Hair follicle dermal papilla cell (primary cell): Measurements from ENCODE around the gene SERGEF.

GRCh38 chr11:16655390-16655719, 83.1 kb upstream of the C11orf58 start:
- CAGE, long polyA plus RNA: no peak

- CAGE, long polyA plus RNA: no peak
Measured at GRCh38 chr11:16786141-16786600, 47.7 kb downstream of the C11orf58 start.

DNA sequence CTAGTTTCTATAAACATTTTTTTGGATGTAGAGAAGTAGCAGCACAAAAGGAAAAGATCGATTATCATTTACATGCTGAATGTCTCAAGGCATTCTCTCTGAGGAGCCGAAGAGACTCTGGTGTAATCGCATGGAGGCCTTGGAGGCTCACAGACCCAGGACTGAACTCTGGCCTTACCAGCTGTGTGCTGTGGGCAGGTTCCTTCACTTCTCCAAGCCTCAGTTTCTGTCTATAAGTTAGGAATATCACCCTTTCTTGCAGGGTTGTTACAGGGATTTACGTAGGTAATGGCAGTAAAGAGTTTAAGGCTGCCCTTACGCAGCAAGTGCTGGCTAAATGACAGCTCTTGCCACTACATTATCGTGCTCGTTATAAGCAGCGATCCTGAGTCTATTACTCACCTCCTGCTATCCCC, 87.3 kb downstream of the C11orf58 start:
- CAGE, long polyA plus RNA: no peak

- CAGE, long polyA plus RNA: no peak
Measured at GRCh38 chr11:16922504-16923234, 91.5 kb downstream of the PLEKHA7 start.

DNA sequence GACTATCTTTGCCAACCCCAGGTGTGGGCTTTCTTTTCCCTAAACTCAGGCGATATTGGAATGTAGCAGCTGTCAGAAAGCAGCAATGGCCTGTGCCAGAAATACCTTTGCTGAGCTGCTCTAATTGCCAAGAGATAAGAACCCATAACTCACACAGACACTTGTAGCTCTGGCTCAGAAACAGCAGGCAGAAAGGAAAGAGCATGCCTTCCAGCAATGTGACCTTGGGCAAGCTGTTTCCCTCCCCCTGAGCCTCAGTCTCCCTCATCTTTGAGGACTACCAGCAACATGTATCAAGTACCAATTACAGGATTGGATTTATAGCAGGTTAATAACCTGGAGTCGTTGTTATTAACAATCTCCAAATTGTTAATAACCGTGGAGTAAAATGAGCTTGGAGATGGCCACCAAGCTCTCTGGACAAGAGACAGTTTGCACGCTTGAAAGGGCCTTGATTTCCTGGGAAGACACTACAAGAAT, 77.4 kb downstream of the PLEKHA7 start:
- CAGE, long polyA plus RNA: no peak

GRCh38 chr11:16968192-16968874, 45.9 kb downstream of the PLEKHA7 start:
- CAGE, long polyA plus RNA: no peak

DNA sequence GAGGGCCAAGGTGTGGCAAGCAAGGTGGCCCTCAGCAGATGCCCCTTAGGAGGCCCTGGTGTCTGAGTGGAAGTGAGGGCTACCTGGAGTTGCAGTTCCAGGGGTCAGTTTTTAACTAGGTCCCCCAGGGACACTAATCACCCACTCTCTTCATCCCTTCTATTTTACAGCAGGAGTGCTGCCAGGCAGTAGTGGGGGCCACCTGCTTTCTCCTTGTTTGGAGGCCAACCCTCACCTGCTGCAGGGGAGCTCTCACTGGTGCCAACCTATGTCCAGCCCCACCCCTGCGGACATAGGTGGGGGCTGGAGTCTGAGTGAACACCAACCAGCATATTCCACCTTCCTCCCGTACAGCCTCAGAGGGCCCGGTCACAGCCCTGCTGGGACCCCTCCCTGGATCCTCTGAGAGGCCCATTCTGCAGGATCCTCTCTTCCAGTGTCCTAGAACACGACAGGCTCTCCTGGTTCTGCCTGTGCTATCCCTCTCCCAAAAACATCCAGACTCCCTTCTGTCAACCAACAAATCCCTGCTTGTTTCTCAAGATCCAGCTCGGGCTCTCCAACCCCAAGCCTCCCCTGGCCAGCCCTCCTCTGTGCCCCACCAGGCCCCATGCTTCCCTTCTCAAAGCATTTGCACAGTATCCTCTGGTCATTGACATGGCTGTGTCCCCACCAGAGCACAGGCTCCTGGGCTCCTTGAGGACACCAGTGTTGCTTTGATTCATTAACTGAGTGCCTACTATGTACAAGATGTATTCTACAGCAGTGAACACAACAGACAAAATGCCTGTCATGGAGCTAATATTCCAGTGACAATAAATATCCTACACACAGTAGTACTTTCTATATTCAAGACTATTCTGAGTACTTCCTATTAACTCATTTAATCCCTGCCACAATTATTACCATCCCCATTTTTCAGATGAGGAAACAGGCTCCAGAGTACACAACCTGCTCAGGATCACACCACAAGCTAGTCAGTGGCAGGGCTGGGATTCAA, 19.7 kb downstream of the PLEKHA7 start:
- CAGE, long polyA plus RNA: no peak

- CAGE, long polyA plus RNA: no peak
Measured at GRCh38 chr11:17015698-17016108, 1.5 kb upstream of the PLEKHA7 start.

- CAGE, long polyA plus RNA: no peak
Measured at GRCh38 chr11:17074563-17074880, 2.9 kb downstream of the RPS13 start.

DNA sequence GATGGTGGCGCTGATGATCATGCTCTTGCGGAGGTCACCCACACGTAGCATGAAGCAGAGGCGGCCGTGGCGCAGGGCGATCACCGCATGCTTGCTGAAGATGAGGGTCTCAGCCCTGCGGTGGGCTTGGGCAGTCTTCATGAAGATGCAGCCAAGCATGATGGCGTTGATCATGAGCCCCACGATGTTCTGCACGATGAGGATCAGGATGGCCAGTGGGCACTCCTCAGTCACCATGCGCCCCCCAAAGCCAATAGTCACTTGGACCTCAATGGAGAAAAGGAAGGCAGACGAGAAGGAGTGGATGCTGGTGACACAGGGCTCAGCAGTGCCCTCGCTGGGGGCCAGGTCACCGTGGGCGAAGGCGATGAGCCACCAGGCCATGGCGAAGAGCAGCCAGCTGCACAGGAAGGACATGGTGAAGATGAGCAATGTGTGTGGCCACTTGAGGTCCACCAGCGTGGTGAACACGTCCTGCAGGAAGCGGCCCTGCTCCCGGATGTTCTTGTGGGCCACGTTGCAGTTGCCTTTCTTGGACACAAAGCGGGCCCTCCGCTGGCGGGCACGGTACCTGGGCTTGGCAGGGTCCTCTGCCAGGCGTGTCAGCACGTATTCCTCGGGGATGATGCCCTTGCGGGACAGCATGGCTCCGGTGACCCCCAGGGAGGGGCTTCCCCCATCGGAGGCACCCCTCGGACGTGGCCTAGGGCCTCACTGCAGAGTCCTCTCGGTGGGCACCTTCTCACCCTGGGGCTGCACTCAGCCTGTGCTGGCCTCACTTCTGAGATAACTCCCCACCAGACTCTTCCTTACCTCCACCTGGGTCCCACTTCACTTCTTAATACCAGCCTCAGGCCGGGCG, 781 bp downstream of the KCNJ11 start:
- CAGE, long polyA plus RNA: no peak

DNA sequence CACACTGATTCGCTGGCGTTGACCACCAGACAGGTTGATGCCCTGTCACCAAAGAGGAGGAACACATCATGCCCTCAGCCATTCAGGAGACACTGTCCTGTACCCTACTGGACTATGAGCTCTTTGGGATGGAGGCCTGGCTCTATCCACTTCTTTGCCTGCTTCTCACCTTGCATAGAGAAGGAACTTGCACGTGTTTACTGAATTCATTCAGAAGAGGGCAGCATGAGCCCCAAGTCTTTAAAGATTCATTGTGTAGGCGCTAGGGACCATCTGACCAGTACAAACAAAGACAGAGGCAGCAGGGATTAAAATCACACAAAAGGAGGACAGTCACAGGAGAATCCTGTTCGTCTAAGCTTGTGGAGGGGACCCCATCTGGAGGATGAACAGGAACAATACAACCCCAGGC, 24.3 kb upstream of the KCNJ11 start:
- CAGE, long polyA plus RNA: no peak

- CAGE, long polyA plus RNA: no peak
Measured at GRCh38 chr11:17541250-17542019, 2.8 kb downstream of the USH1C start.

DNA sequence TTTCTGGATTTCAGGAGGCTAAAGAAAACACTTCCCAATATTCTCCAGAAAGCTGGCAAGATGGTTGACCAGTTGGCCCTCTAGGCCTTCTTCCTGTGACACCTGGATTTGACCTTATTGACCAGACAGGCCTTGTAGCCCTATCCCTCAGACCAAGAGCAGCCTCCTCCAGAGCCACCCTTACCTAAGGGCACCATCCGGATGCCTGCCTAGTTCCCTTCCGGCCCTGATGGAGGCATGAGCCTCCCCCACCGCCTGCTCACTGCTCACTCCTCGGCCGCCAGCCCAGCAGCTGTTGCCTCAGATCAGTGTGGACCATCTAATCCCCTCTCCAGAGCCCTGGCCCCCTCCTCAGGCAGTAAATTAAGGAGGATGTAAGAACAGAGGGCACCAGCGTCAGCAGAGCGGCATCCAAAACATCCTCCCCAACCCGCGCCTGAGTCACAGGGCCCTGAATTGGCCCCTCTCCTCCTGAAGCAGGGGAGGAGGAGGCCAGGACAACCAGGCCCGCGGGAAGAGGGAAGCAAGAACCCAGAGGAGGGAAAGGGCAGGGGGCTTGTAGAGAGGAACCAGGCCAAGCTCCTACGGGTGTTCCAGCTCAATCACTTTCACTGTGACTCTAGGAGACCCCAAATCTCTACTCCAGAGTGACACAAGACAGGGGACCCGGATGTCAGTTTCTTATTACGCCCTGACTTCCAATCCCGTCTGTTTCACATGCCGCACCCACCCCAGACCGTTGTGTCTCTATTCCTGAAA, 31.4 kb upstream of the MYOD1 start:
- CAGE, long polyA plus RNA: no peak

GRCh38 chr11:17985412-17985835, 27.4 kb downstream of the SERGEF start:
- CAGE, long polyA plus RNA: no peak

DNA sequence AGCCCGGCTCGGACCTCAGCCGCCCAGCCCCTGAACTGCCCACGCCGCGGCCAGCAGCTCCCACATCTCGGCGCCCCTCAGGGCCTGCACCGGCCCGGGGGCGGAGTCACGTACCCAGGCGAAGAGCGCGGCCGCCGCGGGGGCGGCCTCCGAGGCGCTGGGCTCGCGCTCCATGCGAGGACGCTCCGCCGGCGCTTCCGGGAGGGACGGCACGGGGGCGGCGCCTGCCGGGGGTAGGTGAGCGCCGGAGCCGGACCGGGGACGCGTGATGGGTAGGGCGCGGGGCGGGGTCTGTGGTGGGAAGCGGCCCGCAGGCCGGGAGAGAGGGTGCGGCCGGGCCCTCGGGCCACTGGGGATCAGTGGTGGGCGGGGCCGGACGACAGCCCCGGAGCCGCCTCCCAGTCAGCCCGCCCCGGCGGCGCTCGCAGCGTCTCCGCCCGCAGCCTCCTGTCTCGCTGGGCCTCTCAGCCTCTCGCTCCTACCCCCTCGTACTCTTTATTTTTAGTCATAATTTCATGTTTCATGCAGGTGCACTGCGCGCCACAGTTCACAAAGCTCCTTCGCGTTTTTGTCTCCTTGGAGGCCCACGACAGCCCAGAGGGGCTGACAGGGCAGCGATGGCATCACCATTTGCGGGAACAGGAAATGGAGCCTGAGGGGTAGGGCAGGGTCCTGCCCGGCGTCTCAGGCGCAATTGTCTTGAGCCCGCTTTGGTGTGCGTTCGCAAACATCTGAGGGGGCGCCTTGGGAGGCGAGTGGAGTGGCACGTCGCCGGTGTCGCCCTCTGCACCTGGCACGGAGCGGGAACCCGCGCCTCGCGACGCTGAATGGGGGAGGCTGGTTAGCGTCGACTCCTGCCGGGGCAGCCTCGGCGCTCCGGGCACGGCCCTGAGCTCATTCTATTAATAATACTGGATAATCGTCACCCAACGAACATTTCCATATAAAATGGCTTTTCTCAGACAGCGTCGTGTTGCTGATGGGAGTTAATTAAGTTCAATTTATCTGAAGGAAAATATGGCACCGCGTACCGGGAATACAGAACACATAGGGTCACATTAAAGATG, at the start of gene SERGEF:
TSS of gene SERGEF (minus strand) at position 211 of the 1,067 bp plus-strand sequence.
- CAGE, long polyA plus RNA: no peak

DNA sequence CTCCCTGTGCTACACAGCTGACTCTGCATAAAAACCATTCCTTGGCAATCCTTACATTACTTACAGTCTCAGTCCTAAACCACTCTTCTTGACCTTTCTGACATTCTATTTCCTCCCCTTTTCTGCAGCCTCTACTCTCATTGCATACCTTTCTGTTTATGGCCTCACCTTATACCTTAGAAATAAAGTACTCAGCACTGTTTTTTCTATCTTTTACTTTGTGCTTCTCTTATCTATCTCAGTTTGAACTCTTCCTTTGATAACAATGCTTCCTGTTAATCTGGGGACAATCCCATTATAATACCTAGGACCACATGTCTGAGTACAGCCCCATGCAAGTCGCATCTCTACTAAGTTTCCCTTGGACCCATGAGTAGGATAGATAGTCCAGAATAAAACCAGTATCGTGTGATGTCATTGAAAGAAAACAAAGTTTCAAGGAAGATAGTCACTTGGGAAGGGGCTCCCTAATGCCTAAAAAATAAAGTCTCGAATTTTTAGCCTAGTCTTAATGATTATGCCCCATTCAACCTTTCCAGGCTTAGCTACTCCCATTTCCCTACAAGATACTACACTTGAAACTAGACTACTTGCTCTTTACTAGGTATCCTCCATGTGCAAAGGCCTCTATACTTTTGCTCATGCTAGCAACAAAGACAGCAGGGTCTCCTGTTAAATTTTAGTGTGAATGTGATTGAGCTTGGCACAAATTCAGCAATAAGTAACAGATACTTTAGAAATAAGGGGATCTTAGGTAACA, 7.2 kb upstream of the SERGEF start:
- CAGE, long polyA plus RNA: no peak

GRCh38 chr11:18323233-18323626, 863 bp downstream of the GTF2H1 start:
- CAGE, long polyA plus RNA: no peak

- CAGE, long polyA plus RNA: no peak
Measured at GRCh38 chr11:18383524-18383952, 10.8 kb upstream of the LDHA start.

DNA sequence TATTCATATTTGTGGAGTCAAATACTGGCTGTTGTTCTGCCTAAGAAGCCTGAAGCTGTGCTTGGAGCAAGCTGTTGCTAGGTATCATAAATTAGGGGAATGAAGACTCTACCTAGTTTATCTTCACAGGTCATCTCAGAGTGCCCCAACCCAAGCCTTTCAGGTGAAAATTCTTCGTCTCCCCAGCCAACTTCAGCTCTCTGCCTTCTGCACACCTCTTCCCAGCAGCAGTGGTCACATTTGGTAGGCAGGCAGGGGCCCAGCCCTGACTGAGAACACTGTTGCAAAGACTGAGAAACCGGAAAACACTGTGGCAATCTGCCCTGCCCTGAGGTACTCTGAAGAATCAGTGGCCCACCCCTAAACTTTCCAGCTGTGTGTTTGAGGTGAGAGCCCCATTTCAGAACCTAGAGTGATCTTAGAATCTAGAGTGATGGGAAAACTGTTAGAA, 2.0 kb upstream of the LDHA start:
- CAGE, long polyA plus RNA: no peak

GRCh38 chr11:18396406-18396676, 2.0 kb downstream of the LDHA start:
- CAGE, long polyA plus RNA: no peak